Measurements from ENCODE around the genes KANK2 and ZNF653.

DNA sequence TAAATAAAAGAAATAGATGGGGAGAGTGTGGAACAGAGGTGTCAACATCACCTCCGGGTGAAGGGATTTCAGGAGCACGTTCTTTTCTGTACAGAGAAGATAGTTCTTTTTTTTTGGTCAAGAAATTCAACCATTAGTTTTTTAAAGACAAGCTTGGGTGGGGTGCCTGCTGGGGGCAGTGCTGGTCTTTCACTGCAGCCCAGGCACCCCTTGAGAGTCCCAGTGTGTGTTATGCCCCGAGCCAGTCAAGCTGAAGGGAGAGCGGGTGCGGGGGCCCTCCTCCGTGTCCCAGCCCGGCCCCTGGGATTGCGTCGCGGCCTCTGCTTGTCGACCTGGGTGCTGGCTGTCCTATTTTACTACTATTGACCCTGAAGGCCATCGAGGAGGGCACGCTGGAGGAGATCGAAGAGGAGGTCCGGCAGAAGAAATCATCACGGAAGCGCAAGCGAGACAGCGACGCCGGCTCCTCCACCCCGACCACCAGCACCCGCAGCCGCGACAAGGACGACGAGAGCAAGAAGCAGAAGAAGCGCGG lies 48.3 kb upstream of the LDLR start:
- PRO-cap, result no peak
- RAMPAGE, long total RNA, 4 experiments, result no peak in any of the 4 experiments

- PRO-cap, result no peak
- RAMPAGE, long total RNA, 4 experiments, result no peak in any of the 4 experiments
Observed at GRCh38 chr19:11088369-11088909, 824 bp upstream of the LDLR start.

GRCh38 chr19:11197414-11198266 lies at the start of gene KANK2:
Gene KANK2, minus strand, starts transcription at chr19:11197545.
- PRO-cap, result unidirectional peak, minus-strand start at chr19:11197526
- RAMPAGE, long total RNA, 4 experiments, result start-site peak on the plus strand in 4 of 4 experiments, at chr19:11197610-11197666 at its widest, 7 to 37 reads per replicate; start-site peak on the minus strand in 4 of 4 experiments, at chr19:11197511-11197887 at its widest, 61 to 1,162 reads per replicate

DNA sequence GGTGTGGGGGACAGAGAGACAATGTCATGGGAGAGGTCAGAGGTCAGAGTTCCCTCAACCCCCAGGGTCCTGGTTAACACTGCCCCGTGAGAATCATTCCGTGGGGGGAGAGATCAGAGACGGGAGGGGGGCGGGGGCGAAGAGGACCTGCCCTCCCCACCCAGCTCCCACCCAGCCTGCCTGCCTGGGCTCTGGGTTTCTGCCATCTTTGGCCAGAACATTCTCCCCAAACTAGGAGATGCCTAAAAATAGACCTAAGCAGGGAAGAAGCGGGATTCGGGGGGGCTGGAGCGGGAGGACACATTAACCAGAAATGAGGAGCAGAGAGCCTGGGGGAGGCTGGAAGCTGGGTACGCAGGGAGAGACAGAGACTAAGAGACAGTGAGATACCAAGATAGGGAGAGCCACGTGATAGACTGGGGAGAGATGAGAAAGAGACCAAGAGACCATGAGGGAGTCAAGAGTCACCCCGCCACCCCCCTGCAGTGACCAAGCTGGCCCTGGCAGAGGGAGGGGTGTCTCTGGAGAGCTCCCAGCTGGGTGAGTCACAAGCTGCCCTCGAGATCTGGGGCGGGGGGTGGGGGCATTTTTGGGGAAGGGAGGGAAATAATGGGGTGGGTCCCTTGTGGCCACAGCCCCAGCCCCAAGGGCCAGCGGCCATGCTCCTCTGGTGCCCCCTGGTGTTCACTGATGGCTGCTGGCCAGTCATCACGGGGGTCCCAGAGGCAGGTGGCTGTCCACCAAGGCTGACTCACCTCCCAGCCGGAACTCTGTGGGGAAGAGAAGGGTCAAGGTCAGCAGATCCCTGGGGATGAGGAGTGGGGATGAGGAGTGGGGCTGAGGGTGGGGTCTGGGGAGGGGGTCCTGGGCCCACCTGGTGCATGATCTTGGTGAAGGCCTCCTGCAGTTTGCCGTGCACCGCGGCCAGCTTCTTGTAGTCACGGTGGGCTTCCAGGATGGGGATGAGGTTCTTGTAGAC lies 6.3 kb upstream of the KANK2 start:
- PRO-cap, result no peak
- RAMPAGE, long total RNA, 4 experiments, result no peak in any of the 4 experiments

GRCh38 chr19:11247304-11247888 lies 8.0 kb downstream of the ANGPTL8 start:
- PRO-cap, result no peak
- RAMPAGE, long total RNA, 4 experiments, result no peak in any of the 4 experiments

- PRO-cap, result no peak
- RAMPAGE, long total RNA, 4 experiments, result start-site peak on the minus strand in 1 of 4 experiments, at chr19:11252201-11252265 at its widest, 5 reads per replicate
Observed at GRCh38 chr19:11251649-11252339, 10.5 kb downstream of the DOCK6 start.

- PRO-cap, result no peak
- RAMPAGE, long total RNA, 4 experiments, result no peak in any of the 4 experiments
Observed at GRCh38 chr19:11345162-11345579, 897 bp downstream of the TMEM205 start.

DNA sequence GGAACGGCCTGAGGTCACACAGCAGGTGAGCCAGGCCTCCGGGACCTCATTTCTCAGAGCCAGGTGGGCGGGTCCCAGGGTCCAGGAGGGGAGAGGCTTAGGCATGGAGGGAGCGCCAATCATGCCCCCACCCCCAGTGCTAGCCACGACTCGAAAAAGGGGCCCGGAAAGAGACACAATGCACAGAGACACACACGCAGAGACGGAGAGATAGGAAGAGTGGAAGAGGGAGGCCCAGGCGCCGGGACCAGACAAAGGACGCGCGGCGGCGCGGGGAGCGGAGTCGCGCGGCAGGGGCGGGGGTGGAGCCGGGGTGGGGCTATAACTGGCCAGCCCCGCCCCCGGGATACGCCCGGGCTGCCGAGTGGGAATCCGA lies 1.6 kb downstream of the ELAVL3 start:
- PRO-cap, result no peak
- RAMPAGE, long total RNA, 4 experiments, result no peak in any of the 4 experiments

DNA sequence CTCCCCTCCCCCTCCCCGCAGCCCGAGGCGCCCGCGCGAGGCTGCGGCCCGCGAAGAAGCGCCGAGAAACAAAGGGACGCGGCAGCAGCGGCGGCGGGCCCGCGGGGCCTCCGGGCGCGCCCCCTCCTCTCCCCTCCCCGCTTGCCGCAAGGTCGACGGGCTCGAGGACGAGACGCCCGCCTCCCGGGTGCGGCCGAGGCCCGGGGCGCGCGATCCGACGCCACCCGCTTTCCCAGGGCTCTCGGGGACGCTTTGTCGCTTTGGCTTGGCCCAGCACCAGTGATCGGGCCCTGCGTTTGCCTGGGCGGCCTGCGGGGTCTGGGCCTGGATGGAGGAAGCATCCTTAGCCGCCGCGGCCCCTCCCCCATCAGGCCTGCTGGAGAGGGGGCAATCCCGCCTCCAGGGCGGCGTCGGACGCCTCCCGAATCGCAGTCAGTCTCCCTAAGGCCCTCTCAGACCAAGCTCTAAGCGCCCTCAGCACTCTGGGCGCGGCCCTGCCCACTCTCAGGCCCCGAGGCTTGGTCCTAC lies 834 bp downstream of the ELAVL3 start:
- PRO-cap, result no peak
- RAMPAGE, long total RNA, 4 experiments, result no peak in any of the 4 experiments

GRCh38 chr19:11481464-11482182 lies 777 bp upstream of the ELAVL3 start:
- PRO-cap, result no peak
- RAMPAGE, long total RNA, 4 experiments, result no peak in any of the 4 experiments

DNA sequence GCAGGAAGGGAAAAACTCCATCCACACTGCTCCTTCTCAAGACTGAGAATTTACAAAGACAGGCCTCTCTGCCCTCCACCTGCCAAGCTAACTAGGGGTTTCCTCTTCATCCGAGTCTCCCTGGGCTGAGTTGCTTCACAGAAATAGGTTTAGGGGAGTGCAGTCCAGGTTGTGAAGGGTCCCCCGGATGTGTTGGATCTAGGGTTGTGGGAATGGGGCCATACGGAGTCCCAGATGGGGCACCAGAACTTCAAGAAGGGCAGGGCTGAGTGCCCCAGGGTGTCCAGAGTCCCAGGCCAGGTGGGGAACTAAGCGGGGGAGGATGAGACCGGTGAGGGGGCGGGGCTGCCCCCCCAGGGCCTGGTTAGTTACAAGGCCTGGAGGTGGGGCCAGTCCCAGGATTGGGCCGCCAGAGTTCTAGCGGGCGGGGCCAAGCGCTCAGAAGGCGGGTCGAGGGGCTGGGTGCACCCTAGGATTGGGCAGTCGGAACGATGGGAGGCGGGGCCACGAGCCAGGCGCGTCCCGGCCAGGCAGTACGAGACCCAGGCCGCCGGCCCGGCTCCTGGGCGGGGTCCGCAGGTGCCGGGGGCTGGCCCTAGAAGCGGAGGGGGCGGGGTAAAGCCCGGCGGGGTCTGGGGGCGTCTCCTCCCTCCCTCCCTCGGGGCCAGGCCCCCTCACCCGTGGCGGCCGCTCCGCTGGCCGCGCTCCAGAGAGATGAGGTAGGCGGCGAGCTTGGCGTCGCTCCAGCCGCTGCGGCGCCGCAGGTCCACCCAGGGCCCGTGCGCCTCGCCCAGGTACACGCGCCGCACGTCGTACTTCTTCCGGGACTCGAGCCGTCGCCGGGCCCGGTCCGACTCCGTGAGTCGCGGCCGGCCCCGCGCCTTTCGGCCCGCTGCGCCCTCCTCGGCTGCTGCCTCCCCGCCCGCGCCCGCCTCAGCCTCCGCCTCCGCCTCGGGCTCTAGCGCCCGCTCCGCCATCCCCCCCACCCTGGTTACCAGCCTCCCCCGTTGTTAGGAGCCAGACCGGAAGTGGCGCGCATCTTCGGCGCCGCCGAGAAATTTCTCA lies at the start of gene ZNF653:
ZNF653 (minus strand) TSS at position 1,030 of the 1,065 bp plus-strand sequence.
- PRO-cap, result unidirectional peak, minus-strand start at position 969 of the sequence
- RAMPAGE, long total RNA, 4 experiments, result no peak in any of the 4 experiments

GRCh38 chr19:11536014-11536354 lies 2.7 kb upstream of the CNN1 start:
- PRO-cap, result no peak
- RAMPAGE, long total RNA, 4 experiments, result no peak in any of the 4 experiments

DNA sequence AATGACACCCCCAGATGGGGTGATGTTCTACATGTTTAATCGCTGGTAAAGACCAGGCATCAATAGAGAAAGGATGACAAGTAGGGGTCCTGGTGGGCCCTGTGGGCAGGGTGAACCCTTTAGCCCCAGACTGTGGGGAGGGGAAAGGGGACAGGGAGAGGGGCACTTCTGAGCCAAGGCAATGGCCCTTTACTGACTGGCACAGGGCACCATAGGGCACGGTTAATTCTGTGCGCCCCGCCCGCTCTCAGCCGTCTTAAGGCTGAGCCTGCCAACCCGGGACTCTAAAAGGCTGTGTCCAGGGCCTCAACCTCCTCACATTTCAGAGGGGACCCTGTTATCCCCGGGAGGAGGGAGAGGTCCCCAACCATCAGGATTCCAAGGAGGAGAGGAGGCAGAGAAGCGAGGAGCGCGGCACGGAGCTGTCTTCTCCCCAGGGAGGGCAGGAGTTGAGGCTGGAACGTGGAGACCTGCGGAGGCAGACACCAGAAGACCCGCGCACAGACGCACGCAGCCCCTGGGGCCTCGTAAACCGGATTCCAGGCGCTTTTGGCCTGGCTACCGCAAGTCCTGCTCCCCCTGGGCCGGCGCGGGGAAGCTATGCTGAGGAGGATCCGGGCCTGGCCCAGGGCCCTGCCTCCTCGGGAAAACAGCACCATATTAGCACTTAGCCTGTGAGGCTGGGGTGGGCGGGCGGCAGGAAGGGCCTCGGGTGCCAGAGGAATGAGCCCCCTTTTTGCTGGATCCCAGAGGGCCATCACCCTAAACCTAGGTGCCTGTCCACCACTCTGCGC lies 7.7 kb downstream of the ELOF1 start:
- PRO-cap, result no peak
- RAMPAGE, long total RNA, 4 experiments, result no peak in any of the 4 experiments

GRCh38 chr19:11617504-11618625 lies 20.6 kb downstream of the ZNF627 start:
- PRO-cap, result no peak
- RAMPAGE, long total RNA, 4 experiments, result no peak in any of the 4 experiments

GRCh38 chr19:11832308-11832814 lies 16.2 kb upstream of the ZNF439 start:
- PRO-cap, result no peak
- RAMPAGE, long total RNA, 4 experiments, result no peak in any of the 4 experiments

GRCh38 chr19:11929967-11930674 lies 5.2 kb downstream of the ZNF700 start:
- PRO-cap, result no peak
- RAMPAGE, long total RNA, 4 experiments, result no peak in any of the 4 experiments

GRCh38 chr19:12330094-12330910 lies 3.1 kb downstream of the ZNF563 start:
- PRO-cap, result no peak
- RAMPAGE, long total RNA, 4 experiments, result no peak in any of the 4 experiments

DNA sequence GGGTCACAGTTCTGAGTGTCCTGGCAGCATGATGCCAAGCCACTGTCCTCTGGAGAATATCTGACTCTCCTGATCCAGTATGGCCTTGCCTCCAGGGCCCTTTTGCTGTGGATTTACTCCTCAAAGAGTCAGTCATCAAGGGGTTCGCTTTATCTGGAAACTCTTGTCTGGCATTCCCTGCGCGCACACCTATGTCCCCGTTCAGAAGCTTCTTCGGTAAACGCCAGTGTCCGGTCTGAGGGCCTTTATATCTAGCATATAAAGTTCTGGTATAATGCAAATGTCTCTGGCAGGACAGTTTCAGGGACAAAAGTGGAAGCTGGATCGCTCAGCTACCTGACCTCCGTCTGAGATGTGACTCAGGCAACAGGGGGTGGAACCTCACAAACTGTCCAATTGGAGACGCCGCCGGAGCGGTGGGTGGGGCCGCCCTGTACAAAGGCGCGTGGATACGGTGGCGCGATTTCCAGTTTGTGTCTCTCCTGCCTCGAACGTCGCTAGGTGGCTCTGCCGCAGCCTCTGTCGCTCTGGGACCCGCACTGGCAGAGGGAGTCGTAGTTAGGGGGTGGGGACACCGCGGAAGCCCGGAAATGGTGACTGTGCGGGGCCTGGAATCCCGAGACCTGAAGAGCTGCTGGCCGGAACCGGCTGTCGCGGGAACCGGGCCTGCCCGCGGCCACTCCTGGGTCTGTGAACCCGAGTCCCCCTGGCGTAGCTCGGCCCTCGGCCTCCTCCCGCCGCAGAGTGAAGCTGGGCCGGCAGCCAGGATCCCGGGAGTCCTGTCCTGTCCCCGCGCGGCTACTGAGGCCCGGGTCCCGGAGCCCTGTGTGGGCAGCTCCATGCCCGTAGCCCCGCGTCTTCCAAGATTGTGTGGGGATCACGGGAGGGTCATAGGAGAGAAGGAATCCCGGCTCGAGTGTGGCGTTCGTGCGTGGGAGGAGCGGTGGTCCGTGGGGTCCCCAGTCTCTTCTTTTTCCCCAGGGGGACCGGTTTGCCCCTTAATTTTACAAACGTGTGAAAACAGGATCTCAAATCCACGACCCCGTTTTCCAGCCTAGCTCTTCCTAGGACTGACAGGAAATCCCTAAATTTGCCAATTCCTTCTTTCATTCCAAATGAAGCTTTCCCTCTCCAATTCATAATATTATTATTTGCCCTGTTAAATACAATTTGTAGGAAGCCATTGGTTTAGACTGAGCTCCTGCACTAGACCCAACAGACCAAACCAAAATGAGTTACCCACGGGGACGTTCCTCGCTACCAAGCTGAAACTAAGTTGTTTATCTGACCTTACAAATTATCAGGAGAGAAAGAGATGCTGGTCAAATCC lies 10.8 kb upstream of the ZNF709 start:
- PRO-cap, result unidirectional peak, plus-strand start at position 464 of the sequence
- RAMPAGE, long total RNA, 4 experiments, result no peak in any of the 4 experiments

GRCh38 chr19:12507699-12508300 lies 23.2 kb upstream of the ZNF709 start:
- PRO-cap, result no peak
- RAMPAGE, long total RNA, 4 experiments, result no peak in any of the 4 experiments

DNA sequence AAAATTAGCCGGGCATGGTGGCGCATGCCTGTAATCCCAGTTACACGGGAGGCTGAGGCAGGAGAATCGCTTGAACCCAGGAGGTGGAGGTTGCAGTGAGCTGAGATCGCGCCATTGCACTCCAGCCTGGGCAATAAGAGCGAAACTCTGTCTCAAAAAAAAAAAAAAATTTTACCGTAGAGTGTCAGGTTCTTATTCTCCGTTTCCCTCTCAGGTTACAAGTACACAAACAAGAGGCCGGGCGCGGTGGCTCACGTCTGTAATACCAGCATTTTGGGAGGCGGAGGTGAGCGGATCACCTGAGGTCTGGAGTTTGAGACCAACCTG lies 1.2 kb downstream of the ZNF564 start:
- PRO-cap, result no peak
- RAMPAGE, long total RNA, 4 experiments, result no peak in any of the 4 experiments